A172 (cell line): Measurements from ENCODE around the genes MIXL1 and LIN9.

DNA sequence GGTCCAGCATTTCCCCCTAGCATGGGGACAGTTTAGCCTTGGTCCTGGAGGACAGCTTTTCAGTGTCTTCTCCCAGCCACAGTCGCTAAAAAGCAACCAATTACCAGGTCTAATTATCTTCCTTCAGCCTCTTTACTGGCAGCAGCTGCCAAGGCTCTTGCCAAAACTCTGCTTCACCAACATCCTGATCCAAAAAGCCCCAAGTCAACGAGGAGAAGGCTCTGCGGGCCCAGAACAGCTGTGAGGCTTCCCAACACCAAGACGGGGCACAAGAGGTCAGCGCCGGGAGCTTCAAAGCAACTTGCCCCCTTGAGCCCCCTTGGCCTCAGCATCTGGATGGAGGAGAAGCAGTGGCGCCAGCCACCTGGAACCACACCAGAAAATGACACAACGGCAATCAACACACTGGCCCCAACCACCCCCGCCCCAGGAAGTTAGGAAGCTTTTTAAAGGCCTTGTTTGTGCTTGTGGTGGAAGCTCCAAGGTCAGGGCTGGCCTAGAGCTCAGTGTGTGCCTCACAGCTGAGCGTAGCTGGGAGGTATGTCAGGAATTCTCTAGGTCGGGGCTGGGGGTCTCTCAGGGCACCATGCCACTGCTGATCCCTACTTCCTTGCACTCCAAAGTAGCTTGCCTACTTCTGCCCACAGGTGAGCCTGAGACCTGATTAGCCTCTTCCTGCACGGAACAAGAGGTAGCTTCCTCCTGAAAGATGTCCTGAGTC is 10.0 kb upstream of the SRP9 start:
- RAMPAGE, long total RNA: no peak

- RAMPAGE, long total RNA: no peak
Observed at GRCh38 chr1:225896792-225897676, 8.1 kb upstream of the LEFTY1 start.

- RAMPAGE, long total RNA: no peak
Observed at GRCh38 chr1:225908694-225909218, 15.3 kb downstream of the PYCR2 start.

GRCh38 chr1:225919834-225920560 is 4.1 kb downstream of the PYCR2 start:
- RAMPAGE, long total RNA: no peak

DNA sequence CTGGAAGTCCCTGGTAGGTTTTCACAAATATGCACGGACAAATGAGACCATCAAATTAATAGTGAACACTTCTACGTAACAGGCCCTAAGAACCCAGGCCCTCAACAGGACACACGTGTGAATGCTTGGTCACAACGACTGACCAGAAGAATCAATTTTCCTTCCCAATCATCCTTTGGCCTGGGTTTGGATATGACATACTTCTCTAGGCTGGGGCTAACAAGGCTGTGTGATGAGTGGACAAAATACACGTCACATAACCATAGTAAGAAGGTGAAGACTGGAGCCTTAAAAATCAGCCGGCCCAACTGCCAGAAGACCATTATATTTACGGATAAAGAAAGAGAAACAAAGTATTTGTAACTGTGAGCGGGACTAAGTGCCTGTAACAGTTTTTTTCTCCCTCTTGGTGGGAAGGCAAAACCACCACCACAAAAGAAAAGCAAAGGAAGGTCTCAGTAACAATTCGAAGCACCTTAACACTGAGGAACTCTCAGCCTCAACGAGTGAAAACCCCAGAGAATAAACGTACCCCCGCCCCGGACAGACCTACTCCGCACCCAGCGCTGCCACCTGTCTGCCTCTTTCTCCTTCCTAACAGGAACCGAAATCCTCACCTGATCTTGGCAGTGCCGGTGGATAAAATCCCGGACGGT is 439 bp downstream of the SDE2 start:
- RAMPAGE, long total RNA: no peak

DNA sequence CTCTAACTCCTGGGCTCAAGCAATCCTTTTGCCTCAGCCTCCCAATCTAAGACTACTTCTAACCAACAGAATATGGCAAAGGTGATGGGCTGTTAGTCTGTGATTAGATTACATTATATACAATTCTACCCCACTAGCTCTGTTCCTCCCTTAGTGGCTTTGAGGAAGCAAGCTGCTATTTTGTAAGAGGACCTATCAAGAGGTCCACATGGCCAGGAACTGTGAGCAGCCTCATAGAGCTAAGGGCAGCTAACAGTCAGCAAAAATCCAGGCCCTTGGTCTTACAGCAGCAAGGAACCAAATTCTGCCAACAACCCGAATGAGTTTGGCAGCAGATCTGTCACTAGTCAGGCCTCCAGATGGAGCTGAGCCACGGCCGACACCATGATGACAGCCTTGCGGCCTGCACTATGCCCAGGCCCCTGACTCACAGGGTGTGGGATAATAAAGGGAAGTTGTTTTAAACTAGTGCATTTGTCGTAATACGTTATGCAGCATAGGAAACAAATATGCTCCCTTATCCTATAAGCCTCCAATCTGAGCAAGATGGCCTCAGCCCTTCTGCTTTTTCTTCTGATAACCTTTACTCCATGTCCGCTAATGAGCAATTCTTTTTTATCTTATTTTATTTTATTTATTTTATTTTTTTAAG is 28.0 kb upstream of the H3-3A start:
- RAMPAGE, long total RNA: no peak

DNA sequence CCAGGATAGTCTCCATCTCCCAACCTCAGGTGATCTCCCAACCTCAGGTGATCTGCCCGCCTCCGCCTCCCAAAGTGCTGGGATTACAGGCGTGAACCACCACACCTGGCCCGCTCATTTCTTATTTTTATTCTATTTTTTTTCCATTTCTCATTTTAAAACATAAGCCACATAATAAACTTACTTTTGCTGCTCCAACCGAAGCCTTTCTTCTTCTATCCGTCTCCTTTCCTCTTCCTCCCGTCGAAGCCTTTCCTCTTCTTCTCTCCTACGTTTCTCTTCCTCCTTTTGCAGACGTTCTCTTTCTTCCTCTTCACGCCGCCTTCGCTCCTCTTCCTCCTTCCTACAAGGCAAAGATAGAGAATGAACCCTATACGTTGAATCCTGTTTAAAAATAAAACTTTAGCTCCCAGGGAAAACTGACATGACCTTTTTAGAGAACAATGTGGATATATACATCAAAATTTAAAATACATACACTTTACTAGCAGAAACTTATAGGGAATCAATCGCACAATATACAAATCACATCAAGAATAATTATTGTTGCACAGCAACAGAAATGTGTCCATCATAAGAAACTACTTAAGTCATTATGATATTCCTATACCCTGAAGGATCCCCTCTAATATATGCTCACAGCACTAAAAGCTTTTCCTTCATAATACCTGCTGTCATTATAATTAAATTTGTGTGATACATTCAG is 25.0 kb downstream of the ACBD3 start:
- RAMPAGE, long total RNA: no peak

DNA sequence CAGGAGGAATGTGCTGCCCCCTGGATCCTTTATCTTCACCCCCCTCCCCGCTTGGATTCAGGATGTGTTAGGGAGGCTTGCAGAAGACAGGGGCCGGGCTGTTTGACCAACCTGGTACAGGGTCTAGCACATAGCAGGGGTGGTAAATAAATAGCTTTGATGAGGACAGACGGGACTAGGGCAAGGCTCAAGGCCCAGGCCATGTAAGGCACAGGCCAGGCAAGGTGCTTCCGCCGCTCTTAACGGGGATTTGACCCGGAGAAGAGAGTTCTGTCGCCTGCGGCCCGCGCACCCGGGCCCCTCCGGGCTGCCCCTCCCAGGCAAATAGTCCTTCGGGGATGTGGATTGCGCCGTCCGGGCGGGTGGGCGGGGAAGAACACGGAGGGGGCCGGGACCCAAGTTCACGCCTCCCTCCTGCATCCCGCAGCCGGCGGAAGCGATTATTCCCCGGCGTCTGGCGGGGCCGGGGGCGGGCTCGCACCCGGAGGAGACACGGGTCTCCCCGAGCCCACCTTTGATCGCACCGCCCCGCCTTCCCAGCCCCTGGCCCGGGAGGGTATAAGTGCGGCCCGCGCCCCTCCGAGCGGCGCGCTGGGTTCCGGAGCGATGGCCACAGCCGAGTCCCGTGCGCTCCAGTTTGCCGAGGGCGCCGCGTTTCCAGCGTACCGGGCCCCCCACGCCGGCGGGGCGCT is at the start of gene MIXL1:
MIXL1 (plus strand) TSS at position 589 of the 692 bp plus-strand sequence.
- RAMPAGE, long total RNA: no peak

DNA sequence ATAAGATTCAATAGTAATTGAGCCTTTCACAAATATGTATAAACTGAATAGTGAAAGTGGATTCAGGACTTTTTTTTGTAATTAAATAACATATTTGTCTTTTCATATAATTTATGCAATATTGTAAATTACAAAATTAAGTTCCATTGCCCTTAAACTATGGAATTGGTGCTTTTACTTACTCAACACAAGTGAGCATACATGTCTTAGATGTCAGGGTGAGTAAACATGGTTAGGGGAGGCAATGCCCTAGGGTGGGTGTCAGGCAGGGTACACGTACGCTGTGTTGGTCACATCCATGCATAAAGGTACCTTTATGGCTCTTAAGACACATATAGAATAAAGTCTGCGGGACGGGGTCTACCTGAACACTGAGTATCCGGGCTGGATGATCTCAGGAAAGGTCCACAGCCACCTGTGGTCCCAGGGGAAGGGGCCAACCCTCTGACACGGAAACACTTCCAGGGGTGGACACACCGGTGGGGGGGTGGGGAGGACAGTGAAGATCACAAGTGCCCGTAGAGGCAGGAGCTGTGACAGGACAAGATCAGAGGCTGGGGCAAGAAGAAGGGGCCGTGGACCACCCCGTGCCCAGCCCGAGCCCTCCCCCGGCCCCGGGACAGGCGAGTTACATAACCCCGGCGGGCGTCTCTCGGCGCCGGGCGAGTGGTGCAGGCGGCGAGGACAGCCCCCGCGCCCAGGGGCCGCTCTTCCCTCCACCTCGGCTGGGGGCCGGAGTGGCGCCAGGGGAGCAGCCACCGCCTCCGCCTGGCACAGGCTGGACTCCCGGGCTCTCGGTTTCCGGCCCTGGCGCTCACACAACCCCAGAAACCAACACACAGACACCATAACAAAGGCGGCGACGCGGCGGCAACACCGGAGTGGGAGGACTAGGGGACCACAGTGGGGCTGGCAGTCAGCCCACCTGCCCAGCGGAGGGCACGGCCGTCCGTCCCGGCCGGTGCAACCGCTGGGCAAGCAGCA is 585 bp downstream of the LIN9 start:
- RAMPAGE, long total RNA: no peak

DNA sequence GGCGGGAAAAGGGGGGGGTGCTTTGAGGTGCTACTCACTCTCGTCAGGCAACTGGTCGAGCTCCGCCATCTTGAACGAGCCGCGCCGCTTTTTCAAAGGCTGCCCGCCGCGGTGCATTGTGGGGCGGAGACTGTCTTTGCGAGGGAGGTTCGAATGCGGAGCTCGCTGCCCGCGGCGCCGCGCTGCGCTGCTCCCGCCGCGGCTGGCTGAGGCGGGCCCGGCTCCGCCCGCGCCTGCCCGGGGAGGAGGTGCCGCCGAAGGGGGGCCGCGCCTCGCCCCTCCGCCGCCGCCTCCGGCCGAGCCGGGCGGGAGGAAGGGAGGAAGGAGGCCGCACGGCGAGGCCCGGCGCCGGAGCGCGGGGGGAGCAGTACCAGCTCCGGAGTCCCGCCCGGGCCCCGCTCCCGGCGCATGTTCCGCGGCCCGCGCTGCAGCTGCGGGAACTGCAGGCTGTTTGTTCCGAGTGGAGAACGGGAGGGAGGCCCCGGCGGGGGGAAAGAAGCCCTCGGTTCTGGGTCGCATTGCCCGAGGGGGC is at the start of gene LIN9:
LIN9 (minus strand) TSS at position 94 of the 532 bp plus-strand sequence.
- RAMPAGE, long total RNA: no peak

DNA sequence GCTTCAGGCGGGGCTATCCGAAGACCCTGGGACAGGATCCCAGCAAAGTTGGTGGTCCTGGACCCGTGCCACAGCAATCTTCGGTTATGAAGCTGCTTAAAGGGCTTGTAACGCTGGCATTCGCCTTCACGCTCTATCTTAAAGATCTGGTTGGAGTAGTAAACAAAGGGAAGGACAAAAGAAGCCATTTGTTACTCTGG is 43.0 kb downstream of the PARP1 start:
- RAMPAGE, long total RNA: no peak

DNA sequence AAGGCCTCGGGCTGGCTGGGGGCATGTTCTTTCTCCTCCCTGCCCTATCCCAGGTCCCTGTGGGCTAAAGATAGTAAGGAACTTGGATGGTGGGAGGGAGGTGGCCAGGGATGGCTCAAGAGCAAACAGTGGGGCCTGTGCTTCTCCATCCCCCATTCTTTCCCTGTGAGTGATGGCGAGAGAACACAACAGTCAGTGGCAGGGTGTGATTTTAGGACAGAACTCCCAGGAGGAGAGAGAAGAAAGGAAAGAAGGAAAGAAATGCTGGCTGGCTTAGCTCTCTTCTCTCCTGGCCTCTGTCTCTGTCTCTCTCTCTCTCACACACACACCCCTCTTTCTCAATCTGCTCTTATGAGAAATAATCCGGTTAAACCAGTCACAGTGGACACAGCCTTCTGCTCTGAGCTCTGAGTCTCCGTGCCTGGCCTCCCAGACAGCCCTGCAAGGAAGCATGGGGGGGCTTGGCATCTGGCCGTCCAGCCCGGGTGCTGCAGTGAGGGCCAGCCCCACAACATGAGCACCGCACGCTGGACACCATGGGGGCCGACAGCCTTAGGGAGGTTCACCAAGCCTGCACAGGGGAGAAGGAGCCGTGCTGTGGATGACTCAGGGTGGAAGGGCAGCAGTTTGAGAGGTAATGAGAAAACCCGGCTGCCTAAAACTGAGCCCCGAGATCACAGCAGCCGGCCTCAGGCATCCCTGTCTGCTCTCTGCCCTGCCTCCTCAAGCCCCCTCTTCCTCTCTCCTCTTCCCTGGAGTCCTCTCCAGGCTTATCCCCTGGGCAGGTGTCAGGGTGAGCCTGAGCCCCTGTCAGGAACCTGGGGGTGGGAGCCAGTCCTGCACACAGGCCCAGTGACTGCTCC is 93.1 kb downstream of the ITPKB start:
- RAMPAGE, long total RNA: no peak

DNA sequence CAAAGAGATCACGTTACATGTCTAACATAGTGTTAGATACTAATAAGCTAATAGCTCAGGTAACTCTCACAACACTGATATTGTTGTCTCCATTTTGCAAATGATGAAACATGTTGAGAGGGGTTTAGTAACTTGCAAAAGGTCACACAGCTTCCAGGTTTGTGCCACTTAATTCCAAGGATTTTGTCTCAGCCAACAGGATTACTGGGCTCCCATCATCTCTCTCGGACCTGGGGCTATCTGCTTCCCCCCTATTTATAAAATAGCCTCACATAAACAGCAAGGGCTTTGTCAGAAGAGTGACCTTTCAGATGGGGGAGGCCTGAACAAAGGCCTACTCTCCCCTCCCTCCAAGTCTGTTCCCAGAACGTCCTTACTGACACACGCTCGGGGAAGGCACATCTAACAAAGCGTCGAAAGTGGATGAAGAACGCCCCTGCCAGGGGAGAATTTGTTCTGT is 81.4 kb downstream of the ITPKB start:
- RAMPAGE, long total RNA: no peak

DNA sequence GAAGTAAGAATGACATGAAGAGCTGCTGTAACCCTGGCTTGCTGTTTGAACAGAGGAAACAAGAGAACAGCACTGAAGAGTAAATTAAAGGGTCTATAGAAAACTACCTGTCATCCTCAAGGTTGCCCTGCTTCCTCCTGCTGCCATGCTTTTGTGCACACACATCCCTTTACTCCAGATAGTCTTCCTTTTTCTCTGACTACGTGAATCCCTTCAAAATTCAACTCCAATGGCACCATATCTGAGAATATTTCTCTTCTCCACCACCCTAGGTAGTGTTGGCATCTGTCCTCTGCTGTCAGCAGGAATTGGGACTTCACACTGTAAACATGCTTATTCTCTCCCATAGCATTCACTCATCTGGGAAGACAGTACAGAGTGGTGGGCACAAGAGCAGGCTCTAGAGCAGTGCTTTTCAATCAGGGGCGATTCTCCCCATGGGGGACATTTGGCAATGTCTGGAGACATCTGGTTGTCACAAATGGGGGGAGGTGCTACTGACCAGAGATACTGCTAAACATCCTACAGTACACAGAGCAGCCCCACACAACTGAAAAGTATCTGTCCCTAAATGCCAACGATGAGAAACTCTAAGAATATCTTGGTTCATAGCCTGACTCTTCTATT is 24.5 kb downstream of the ITPKB start:
- RAMPAGE, long total RNA: no peak

DNA sequence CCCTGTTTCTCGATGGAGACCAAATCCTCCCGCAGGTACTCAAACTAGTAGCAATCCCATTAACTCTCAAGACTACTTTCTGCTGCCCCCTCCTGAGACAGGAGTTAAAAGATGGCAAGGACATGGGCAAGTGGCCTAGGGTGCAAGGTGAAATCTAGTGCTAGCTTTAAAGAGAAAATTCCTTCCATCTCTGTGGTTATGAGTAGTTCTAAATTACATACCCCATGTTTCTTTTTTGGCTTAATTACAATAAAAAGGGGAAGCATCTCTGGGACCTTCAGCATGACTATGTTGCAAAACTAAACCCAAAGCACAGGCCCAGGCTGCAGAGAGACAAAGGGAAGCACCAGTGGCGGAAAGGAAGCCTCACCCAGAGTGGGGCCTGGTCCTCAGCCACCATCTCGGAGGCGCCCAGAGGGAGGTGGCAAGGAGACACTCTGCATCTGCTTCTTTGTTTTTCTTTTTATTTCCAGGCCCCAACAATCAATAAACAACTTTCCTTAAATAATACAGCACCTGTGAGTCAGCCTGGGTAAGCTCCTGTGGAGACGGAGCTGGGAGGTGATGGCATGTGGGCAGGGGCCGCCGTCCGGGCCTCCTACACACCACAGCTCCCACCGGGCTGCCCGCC is 21.8 kb downstream of the ITPKB start:
- RAMPAGE, long total RNA: no peak

DNA sequence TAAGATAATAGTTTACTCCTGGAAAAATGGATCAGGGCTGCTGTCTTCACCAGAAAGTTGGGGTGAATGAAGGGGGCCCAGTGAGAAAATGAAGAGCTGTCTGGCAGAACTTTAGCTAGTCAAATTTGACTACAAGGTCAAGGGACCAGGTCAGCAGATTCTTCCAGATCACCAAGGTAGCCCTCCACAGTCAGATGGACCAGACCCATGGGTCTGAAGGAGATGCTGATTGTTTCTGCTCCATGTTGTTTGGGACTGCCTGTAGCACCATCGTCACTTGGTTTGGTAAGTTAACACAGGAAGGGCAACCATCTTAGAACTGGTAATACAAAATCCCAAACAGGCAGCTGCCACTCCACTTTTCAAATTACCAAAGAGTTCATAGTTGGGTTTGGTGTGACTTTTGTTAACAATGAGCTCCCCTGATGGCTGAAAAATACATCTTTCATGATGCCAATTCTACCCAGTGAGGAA is 9.0 kb downstream of the ITPKB start:
- RAMPAGE, long total RNA: no peak

GRCh38 chr1:226875103-226875619 is 4.7 kb downstream of the PSEN2 start:
- RAMPAGE, long total RNA: no peak

DNA sequence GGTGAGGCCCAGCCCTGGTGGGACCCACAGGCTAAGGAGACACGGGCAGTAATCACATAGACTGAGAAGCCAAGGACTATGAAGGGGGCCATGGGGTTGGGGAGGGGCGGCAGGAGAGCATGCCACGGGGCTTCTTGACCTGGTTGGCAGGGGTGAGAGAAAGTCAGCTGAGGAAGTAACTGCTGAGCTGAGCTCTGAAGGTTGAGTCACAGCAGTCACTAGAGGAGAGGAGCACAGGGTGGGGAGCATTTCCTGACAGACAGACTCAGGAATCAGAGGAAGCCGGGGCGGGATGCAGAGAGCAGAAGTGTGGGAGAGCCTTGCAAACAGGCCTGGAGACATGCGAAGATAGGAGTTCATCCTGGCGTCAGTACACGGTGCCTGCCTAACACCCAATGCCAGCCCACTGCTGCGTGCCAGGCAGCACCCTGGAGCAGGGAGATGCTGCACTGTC is 21.7 kb downstream of the PSEN2 start:
- RAMPAGE, long total RNA: no peak

GRCh38 chr1:226940478-226941170 is 530 bp downstream of the COQ8A start:
- RAMPAGE, long total RNA: no peak

DNA sequence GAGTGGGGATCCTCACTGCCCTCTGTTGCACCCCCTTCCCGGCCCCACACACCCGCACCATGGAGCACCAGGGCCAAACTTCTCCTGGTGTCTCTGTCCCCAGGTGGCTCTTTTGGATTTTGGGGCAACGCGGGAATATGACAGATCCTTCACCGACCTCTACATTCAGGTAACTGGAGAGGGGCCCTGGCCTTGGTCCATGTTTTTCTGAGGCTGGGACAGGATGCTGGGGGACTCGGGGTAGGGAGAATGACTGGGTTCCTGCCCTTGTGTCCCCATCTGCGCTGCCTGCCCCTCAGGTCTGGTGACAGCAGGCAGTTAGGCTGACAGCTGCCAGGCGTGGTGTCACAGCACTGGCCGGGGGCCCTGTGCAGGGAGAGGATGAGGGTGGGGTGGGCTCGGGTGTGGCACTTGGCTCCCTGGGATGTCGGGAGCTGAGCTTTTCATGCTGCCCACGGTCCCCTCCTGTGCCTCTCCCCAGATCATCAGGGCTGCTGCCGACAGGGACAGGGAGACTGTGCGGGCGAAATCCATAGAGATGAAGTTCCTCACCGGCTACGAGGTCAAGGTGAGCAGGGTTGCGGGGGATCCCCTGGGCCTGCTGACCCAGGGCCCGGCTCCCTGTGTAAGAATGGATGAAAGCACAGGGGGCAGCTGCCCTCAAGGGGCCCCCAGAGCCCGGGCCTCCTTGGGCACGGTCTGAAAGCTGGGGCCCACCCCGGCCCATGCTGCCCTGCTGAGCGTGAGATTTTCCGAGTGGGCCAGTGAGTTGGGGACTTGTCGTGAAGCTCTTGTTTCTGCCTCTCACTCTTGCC is 44.9 kb downstream of the COQ8A start:
- RAMPAGE, long total RNA: no peak